ENCODE measurements around the genes IBA57 and RAB4A.

GRCh38 chr1:226965196-226965660, 25.1 kb downstream of the COQ8A start:
- PRO-cap: no peak
- RAMPAGE, long total RNA, 4 experiments: start-site peak on the plus strand in 1 of 4 experiments, at chr1:226965112-226965554 at its widest, 23 reads per replicate

GRCh38 chr1:227160400-227160899, 157.8 kb downstream of the CDC42BPA start:
- PRO-cap: no peak
- RAMPAGE, long total RNA, 4 experiments: start-site peak on the minus strand in 1 of 4 experiments, at chr1:227160599-227160617 at its widest, 20 reads per replicate

DNA sequence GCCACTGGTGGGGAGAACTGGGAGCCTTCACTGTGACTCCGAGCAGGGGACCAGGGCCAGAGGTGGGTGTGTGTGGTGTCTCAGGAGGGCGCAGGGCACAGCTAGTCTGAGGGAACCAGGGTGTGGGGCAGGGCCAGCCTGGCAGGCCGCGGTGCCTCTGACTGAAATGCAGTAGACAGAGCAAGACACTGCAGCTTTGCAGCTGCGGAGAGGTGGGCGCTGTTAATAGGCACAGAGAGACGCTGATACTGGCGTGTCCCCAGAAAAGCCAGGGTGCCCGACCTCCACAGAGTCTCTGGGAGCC, 28.4 kb upstream of the PRSS38 start:
- PRO-cap: no peak
- RAMPAGE, long total RNA, 4 experiments: no peak in any of the 4 experiments

DNA sequence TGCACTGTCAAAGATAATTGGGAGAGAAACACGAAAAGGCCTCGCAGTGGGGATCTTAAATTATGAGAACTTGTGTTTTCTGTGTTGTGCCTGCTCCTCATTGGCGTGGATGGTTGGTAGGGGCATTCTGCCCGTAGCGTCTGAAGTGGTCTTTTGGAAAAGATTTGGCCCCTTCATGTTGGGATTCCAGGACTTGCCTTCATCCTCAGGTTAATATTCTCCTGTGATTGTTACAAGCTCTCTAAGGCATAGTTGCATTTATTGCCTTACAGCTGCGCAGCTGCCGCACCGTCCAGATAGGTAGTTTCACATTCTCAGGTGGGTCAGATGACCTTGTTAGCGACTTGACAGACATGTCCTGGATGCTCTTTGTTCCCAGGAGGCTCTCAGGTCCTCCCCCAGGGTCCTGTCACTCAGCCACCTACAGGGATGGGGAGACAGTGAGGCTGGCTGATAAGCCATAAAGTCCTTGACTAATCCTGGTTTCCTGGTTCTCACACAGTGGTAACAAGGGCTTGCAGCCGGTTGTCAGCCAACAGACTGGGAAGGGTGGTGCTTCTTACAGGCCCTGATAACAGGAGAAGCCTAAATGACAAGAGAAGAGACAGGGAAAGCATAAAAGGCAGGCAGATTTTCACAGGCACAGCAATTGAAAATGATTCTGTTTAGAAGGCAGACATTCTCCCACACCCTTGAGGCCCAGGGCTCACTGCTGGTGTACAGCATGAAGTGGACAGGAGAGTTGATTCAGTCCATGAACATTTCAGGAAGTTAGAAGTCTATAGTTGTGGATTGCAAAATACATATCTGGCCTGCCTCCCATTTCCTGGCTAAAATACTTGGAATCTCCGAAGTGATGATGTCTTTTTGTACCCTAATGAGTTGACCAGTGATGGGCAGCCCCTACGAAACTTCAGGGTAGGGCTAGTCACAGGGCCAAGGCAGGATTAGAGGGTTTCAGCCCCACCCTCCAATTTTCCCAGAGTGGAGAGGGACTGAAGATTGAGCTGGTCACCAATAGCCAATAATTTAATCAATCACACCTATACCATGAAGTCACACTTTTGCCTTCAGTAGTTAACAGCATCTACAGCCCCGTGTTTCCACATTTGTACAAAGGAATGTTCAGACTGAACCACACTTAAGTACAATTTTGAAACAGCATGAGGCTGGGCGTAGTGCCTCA, 3.0 kb downstream of the ARF1 start:
- PRO-cap: bidirectional peak, plus-strand start at position 538 of the sequence, minus-strand start at position 308 of the sequence; unidirectional peak, minus-strand start at position 744 of the sequence
- RAMPAGE, long total RNA, 4 experiments: no peak in any of the 4 experiments

GRCh38 chr1:228165205-228166368, at the start of gene IBA57:
Gene IBA57 (plus strand): TSS chr1:228165804.
- PRO-cap: bidirectional peak, plus-strand start at chr1:228165804, minus-strand start at chr1:228165418; bidirectional peak, plus-strand start at chr1:228166209, minus-strand start at chr1:228166025
- RAMPAGE, long total RNA, 4 experiments: no peak in any of the 4 experiments

GRCh38 chr1:228209029-228209640, 1.3 kb downstream of the OBSCN start:
- PRO-cap: no peak
- RAMPAGE, long total RNA, 4 experiments: no peak in any of the 4 experiments

DNA sequence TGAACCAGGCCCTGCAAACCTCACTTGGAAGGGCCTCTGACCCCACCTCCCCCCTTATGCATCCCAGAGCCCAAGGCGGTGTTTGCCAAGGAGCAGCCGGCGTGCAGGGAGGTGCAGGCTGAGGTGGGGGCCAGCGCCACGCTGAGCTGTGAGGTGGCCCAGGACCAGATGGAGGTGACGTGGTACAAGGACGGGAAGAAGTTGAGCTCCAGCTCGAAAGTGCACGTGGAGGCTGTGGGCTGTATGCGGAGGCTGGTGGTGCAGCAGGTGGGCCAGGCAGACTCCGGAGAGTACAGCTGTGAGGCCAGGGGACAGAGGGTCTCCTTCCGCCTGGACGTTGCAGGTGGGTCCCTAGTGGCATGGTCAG, 11.4 kb downstream of the OBSCN start:
- PRO-cap: no peak
- RAMPAGE, long total RNA, 4 experiments: start-site peak on the plus strand in 1 of 4 experiments, centred at position 268 of the sequence, 13 reads per replicate

- PRO-cap: no peak
- RAMPAGE, long total RNA, 4 experiments: no peak in any of the 4 experiments
These were observed 37.6 kb downstream of the TRIM11 start for GRCh38 chr1:228368859-228369517.

DNA sequence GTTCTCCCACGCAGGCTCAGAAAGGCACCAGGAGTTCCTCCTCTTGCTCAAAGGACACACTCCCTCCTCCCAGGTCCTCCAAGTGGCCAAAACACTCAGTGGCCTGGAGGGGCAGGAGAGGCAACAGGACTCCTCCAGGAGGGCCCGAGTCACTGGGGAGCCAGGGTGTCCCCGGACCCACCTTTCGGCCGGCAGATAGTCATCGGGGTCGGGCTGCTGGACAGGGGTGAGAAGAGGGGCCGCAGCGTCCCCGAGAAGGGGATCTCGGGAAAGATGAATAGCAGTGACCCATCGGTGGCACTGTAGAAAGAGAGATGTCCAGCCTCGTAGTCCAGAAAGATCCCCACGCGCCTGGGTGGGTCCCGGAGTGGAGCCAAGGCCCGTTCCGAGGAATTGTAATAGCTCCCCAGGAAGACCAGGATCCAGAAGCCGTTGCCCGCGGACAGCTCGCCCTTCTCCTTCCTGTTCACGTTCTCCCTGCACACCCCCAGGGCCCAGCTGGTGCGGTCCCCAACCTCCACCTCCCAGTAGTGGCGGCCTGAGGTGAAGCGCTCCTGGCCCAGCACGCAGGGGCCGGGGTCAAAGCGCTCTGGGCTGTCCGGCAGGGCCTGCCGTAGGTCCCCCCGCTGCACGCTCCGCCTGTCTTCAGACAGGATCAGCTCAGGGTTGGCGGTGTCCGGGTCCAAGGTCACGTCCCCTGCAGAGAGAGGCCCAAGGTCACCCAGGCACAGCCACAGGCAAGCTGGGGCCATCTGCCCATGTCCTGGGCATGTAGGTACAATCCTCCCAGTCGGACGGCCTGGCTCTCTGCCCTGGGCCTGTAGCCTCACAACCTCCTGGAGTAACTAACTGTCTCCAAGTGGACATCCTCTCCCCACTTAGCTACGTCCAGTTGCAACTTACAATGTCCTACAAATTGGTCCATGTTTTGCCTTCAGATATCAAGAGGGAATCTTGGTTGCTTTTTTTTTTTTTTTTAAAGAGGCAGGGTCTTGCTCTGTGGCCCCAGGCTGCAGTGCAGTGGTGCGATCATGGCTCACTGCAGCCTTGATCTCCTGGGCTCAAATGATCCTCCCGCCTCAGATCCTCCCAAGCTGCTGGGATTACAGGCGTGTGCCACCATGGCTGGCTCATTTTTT, 11.7 kb downstream of the TRIM11 start:
- PRO-cap: no peak
- RAMPAGE, long total RNA, 4 experiments: start-site peak on the minus strand in 2 of 4 experiments, centred at positions 638 to 669 of the sequence, 9 to 13 reads per replicate

- PRO-cap: no peak
- RAMPAGE, long total RNA, 4 experiments: no peak in any of the 4 experiments
These were observed 237 bp downstream of the H2BC26 start for GRCh38 chr1:228458238-228458442.

DNA sequence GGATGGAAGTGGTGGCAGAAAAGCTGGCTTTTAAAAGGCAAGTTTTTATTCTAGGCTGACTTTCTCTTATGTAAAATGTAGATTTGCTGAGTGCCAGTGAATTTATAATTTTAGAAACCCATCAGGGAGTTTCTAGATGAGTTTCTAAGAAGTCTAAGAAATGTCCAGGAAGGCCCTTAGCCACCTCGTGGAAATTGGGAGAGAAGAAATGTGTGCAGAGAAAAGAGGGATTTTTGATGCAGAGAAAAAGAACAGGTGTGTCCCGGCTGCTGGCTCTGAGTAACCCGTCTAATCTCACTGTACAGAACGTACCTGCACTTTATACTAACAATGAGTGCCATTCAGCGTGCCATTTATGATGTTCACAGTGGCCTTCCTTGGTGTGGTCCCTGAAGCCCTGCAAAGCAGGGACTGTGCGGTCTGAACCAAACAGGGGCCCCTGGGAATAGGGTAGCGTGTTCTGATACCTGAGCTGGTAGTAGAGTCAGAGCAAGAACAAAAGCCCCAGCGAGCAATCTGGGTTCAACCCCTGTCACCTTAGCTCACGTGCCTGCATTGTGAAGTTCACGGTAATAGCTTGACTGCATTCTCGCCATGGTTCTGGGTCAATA, 125.5 kb downstream of the RHOU start:
- PRO-cap: unidirectional peak, minus-strand start at position 293 of the sequence; bidirectional peak, plus-strand start outside the sequence, minus-strand start at position 497 of the sequence
- RAMPAGE, long total RNA, 4 experiments: no peak in any of the 4 experiments

- PRO-cap: unidirectional peak, plus-strand start at chr1:228930809; bidirectional peak, plus-strand start at chr1:228930961, minus-strand start at chr1:228930847
- RAMPAGE, long total RNA, 4 experiments: no peak in any of the 4 experiments
These were observed 195.4 kb downstream of the RHOU start for GRCh38 chr1:228930508-228931182.

DNA sequence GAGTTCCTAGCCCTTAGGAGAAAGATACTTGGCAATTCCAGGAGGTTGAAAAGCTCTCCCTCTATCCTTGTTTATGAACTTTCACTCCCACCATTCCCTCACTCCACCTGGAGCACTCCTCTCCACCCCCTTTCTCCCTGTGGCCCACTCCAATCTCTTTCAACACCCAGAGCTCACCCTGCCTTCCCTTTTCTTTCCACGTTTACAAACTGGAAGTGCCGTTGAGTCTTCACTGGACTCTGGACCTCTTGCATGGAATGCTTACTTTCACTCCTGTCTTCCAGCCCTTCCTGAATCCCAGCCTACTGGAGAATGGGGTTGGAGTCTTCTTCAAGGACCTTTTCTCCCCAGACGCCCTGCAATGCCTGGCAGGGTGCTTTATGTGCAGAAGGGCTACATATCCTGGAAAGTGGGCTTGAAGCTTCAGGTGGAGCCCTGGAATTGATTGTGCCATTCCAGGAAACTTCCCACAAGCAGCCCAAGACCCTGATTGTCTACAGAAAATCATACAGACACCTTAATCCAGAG, 198.5 kb downstream of the RHOU start:
- PRO-cap: bidirectional peak, plus-strand start at position 300 of the sequence, minus-strand start at position 196 of the sequence
- RAMPAGE, long total RNA, 4 experiments: no peak in any of the 4 experiments

DNA sequence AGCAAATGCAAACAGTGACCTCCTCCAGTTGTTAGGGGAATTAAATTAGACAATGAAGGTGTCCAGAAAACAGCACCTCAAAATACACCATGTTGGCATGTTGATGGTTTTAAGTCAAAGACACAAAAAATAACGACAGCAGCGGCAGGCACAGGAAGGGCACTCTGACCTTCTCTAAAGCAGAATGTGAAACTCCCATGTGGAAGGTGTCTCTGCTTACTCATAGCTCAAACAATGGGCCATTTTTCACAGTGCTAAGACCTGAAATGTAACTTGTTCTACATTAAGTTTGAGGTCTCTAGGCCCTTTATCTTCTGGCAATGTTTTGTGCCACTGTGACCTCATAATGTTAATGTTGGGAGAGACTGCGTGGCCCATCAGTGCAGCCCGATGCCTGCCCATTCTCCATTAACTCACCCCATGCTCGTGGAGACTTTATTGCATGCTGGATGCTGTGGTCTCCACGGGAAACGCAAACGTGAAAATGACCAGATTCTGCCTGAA, 105.5 kb upstream of the RAB4A start:
- PRO-cap: no peak
- RAMPAGE, long total RNA, 4 experiments: no peak in any of the 4 experiments

- PRO-cap: unidirectional peak, plus-strand start at chr1:229221422
- RAMPAGE, long total RNA, 4 experiments: no peak in any of the 4 experiments
These were observed 49.4 kb upstream of the RAB4A start for GRCh38 chr1:229221065-229222342.

- PRO-cap: no peak
- RAMPAGE, long total RNA, 4 experiments: no peak in any of the 4 experiments
These were observed 1.3 kb upstream of the RAB4A start for GRCh38 chr1:229269505-229270136.

DNA sequence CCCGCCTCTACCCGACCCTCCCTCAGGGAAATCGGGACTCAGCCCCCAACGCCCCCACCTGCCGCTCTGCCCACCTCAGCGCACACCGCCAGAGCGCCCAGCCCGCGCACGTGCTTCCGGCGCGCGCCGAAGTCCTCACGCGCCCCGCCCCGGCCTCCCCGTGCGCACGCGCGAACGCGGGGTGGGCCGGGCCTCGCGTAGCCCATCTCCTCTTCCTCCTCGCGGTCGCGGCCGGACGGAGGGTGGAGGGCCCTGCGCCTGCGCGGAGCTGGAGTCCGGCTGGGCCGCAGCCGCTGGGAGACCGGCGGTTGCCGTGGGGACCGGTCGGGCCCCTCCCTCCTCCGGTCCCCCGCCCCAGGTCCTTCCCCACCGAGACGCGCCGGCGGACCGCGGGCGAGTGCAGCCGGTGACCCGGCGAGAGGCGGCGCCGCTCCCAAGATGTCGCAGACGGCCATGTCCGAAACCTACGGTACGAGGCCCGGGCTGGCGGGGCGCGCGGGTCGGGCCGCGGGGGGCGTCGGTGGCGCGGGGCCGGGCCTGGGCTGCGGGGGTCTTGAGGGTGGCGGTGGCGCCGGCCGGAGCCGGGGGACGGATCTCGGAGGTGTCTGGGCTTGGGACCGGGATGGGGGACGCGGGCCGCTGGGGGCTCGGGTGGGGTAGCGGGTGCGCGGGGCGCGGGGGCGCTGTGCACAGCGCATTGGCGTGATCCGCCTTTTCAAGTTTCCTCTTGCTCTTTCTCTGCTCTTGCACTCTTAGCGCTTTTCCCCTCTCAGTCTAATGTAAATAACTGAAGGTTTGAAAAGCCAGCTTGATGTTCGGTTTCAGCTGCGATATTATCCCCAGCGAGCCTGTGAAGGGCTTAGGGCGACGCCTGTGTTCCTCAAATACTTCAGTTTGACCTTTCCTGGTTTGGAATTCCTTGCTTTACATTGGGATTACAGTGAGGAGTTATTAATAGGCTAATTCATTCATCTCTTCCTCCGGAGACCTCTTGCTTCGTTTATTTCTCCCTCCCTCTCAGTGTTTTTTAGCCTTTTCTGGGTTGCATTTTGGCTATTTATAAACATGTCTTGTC, at the start of gene RAB4A:
RAB4A (plus strand) TSS at position 210 of the 1,075 bp plus-strand sequence.
- PRO-cap: bidirectional peak, plus-strand start at position 234 of the sequence, minus-strand start at position 112 of the sequence; unidirectional peak, minus-strand start at position 729 of the sequence
- RAMPAGE, long total RNA, 4 experiments: start-site peak on the plus strand in 2 of 4 experiments, centred at positions 272 to 383 of the sequence, 23 to 66 reads per replicate; start-site peak on the minus strand in 1 of 4 experiments, centred at position 148 of the sequence, 37 reads per replicate

DNA sequence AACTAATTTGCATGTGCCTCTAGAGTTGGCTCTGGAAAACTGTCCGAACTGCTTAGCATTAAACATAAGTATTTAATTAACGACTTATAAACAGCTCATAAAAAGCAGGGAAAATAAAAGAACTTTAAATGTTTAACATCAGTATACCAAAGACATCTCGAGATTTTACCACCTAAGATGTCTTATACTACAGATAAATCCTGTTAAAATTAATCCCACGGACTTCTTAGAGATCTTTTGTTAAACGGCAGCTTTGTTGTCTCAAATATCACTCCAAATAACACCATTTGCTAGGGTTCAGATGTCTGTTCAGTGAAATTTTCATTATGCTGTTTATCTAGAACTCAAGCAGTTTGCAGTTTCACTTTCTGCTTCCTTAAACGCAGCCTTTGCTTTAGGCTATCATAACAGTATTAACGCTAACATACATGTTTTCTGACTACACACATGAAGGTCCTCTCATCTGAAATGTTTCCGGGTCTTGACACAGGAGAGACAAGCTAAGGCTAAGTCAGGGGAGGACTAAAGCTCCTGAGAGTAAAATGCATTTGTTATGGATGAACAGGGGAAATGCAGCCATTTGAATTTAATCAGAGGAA, 17.1 kb downstream of the CCSAP start:
- PRO-cap: no peak
- RAMPAGE, long total RNA, 4 experiments: no peak in any of the 4 experiments

- PRO-cap: no peak
- RAMPAGE, long total RNA, 4 experiments: no peak in any of the 4 experiments
These were observed 26.6 kb downstream of the ACTA1 start for GRCh38 chr1:229407178-229407811.

- PRO-cap: no peak
- RAMPAGE, long total RNA, 4 experiments: no peak in any of the 4 experiments
These were observed 21.8 kb downstream of the ACTA1 start for GRCh38 chr1:229412043-229412500.

All from transverse colon (tissue), 4 donors.